Vein endothelial cell (primary cell): Measurements from ENCODE around the genes TBX4 and EFCAB3.

GRCh38 chr17:61403840-61404996 is 4.6 kb downstream of the TBX2 start:
- CAGE, long polyA plus RNA = no peak

DNA sequence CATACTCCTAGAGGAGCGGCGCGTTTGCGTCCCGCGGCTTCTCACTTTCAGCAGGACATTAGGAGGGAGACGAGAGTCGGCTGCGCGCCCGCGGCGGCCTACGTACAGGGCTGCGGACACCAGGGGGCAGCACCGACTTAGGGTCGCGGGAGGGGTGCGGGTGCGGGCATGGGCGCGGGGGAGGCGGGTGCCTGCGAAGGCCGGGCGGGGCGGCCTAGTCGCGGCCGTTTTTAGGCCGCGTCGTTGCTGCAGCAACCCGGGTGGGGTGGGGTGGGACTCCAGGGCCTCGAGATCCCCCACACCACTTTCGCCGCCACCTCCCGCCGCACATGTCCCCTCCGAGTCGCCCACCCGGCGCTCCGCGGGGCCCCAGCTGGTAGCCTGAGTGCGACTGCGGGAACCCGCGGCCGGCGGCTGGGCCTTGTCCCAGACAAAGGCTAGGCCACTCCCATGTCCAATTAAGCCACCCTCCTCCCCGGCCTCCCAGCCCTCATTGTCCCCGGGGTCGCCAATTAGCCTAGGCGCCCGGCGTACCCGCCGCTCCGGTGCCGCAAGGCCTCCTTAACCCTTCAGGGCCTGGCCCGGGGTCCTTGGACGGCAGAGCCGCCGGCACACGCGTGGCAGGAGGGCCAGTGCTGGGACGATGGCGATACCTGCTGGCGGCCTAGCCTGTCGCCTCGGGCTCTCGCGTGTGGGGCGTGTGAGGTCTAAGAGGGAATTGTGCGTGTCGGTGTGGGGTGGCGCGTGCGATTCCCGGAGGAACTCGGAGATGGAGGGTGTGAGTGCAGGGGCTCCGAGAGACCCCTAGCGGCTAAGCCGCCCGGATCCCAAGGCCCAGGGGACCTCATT is 11.4 kb downstream of the TBX2 start:
- CAGE, long polyA plus RNA = no peak

DNA sequence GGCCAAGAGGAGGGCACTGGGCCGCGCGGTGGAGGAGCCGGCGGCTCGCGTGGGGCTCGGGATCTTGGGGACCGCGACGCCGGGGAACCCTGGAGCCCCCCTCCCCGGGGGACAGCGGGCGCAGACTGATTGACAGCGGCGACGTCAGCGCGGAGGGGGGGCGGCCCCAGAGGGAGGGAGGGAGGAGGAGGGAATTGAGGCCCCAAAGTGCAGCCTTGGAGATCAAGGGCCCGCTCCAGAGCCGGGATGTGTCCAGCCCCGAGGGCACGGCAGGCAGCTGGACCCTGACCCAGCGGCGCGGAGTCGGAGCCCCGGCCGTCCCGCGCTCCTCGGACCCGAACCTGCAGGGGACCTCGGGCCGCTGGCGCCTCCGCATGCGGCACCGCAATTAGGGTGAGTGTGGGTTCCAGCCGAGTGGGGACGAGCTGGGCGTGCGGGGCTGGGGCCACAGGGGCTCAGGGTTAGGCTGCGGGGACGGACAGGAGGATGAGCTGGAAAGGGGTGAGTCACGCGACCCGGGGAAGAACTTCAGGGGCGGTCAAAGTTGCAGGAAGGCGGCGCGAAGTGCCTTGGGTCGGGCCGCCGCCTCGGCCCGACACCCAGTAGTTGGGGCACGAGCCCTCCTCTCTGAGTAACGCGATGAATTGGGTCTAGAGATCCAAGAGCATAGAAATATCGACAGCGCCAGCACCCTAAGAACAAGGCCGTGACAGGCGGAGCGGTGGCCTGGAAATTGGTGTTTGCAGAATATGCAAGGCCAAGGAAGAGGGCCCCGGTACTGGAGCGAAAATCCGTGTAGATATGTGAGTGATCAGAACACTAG is at the start of gene TBX4:
Gene TBX4, plus strand, starts transcription at position 238 of the 823 bp plus-strand sequence.
- CAGE, long polyA plus RNA = no peak

- CAGE, long polyA plus RNA = no peak
These were observed 5.8 kb downstream of the TBX4 start for GRCh38 chr17:61457965-61458503.

- CAGE, long polyA plus RNA = no peak
These were observed 40.7 kb downstream of the TBX4 start for GRCh38 chr17:61492784-61493456.

DNA sequence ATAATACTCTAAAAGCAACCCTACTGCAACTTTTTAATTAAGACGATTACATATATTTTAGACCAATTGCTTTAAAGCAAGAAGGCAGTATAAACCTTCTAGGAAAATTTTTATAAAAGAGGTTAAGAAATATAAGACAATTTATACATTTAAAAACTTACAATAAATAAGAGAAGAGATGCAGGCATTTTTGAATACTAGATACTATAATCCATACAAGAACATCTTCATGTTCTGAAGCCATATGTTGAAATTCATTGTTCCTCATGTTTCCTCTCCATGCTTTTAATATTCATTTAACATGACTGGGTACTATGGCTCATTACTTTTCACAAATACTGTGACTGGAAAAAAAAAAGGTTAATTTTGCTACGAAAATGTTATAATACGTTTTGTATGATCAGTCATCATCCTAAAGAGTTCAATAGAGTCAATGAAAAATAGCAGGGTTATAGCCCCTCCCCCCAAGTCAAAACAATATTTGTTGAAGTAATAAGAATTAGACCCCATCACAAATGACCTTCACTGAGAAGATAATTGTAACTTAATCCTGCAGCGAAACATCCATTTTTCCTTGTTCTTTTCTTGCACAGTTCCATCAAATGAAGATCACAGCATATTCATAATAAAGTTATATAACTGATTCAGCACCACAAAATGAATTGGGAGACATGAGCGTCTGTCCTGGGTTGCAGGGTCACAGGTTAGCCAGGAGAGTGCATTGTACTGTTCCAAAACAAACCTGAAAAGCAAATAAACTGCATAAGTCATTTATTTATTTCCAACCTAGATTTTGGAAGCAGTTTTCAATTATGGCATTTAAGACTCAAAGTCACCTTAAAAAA is 18.3 kb upstream of the INTS2 start:
- CAGE, long polyA plus RNA = no peak

DNA sequence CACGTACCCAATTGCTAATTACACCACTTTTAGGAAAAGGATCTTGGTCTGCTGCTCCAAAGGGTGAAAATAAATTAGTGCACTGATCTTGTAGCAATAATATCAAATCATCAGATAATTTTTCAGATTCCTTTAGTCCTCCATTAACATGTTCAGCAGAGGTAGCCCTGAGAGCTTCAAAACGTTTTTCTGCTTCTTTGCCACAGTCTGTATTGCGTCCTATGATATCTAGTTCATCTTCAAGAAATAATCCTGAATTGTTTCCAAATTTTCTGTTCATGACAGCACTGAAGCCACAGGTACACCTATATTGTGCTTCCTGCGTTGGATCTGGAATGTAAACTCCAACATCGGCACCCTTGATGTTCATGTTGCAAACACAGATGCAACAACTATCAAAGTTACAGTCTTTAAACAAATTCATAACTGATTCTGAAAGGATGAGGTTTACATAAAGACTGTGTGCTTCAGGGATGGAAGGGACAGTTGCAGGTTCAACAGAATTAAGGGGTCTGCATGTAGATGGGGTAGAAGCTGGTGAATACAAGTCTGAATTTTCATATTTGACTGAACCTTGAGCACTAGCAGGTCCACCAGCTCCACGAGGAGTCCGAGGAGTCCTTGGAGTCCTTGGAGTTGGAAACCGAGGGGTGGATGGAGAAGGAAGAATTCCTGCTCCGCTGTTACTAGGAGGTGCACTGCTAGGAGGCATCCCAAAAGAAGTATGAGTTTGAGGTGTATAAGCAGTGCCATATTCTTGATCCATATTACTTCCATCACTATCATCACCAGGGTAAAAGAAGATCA is 54.8 kb upstream of the INTS2 start:
- CAGE, long polyA plus RNA = no peak

- CAGE, long polyA plus RNA = no peak
These were observed 2.0 kb downstream of the MED13 start for GRCh38 chr17:62062924-62063663.

- CAGE, long polyA plus RNA = no peak
These were observed 1.1 kb downstream of the MED13 start for GRCh38 chr17:62063967-62064299.

- CAGE, long polyA plus RNA = no peak
These were observed 12.0 kb upstream of the MED13 start for GRCh38 chr17:62076997-62077509.

- CAGE, long polyA plus RNA = no peak
These were observed at the start of gene EFCAB3 for GRCh38 chr17:62380164-62380846. Gene EFCAB3 (plus strand): TSS chr17:62380553.

- CAGE, long polyA plus RNA = no peak
These were observed 17.0 kb downstream of the MRC2 start for GRCh38 chr17:62644342-62645072.

- CAGE, long polyA plus RNA = no peak
These were observed 75.7 kb downstream of the MRC2 start for GRCh38 chr17:62703140-62703636.

GRCh38 chr17:62790789-62791052 is 17.4 kb downstream of the MARCHF10 start:
- CAGE, long polyA plus RNA = no peak

DNA sequence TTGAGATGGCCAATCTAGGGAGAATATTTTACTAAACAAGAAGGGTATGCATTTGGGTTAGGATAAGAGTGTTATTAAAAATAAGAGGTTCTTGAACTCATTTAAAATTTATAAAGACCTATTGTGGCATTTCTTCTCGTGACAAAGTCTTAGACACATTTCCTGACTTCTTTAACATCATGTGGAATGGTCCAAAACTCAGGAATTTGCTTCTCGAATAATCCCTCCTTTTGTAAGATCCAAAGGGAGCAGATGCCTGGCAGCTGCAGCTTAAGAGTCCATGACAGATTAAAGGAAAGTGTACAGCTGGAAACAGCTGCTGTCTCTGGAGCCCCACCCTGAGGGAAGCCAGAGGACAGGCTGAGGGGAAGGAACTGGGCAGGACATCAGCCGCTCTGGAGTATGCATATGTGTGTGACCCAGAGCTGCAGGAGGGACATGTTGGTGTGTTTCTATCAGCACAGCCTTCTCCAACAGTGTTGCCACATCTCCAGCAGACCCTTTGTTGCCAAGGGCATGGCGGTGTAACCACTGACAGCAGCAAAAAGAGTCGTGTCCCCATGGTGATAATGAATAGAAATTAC is 46.3 kb downstream of the CYB561 start:
- CAGE, long polyA plus RNA = no peak

- CAGE, long polyA plus RNA = no peak
These were observed 2.1 kb downstream of the ACE start for GRCh38 chr17:63478666-63479557.

- CAGE, long polyA plus RNA = no peak
These were observed 23.4 kb upstream of the TACO1 start for GRCh38 chr17:63577311-63577711.

- CAGE, long polyA plus RNA = no peak
These were observed 4.5 kb downstream of the MAP3K3 start for GRCh38 chr17:63626558-63627205.

GRCh38 chr17:63632443-63632809 is 10.2 kb downstream of the MAP3K3 start:
- CAGE, long polyA plus RNA = no peak

DNA sequence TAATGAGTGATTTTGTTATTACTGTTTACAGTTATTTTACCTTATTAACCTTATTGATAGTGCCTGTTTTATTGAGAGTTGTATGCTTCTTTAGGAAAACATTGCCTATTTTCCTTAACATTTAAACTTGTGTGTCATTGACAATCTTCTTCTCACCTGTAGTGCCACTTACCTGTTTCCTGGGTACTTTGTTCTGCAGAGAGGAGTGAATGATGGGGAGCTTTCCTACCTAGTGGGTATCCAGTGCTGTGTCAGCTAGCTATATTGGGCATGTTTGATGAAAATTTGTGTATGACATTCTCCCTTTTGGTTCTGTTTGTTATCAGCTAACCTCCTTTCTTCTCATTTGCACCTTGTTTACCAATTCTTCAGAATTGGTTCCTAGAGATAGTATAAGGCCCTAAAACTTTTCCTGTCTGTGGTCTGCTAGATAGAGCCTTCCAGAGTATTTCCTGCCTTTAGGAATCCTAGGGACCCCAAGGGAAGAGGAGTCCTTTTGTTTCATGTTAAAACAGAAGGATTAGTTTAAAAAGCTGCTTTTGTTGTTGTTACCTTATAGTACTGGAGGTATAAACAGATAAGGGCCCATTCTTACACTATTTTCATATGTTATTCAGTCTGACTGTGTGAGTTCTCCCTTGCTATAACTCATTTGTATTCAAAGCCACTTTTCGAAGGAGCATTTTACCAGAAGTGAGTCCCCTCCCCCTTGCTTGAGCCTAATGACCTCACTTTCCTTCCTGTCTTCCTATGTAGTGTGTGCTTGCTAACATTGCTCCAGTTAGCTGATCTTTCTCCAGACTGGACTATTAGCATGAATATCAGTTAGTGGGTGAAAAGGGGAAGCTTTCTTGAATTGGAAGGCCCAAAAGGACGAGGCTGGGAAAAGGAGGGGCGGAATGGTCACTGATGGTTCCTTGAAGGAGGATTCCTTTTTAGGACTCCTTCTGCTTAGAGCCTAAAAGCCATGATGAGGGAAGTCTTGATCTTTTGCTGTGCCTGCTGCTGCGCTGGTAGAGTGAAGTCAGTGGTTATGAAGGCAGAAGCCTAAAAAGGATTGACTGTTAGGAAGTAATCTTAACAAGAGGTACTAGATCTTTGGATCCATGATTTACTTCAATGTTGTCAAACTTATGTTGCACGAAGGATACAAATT is 11.7 kb downstream of the MAP3K3 start:
- CAGE, long polyA plus RNA = no peak